HTERT-HM (cell line): Measurements from ENCODE around the gene DUSP28.

DNA sequence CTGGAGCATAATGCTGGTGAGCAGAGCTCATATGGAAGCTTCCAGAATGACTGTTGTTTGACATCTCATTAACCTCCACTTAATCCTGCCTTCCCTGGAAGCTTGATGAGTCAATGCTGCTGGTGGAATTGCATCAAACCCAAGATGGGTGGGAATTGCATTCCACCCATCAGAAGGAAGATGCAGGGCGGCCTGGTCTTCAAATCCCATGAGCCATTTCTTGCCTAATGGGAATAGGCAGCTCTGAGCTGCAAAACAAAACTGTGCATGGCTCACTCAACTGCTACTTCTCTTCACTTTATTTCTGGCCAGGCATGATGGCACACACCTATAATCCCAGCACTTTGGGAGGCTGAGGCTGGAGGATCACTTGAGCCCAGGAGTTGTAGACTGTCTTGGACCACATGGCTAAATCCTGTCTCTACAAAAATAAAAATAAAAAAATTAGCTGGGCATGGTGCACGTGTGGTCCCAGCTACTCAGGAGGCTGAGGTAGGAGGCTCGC is 283.7 kb upstream of the HDAC4 start:
- RRBS, result no CpG with 5 or more reads among the region's 3 CpGs

DNA sequence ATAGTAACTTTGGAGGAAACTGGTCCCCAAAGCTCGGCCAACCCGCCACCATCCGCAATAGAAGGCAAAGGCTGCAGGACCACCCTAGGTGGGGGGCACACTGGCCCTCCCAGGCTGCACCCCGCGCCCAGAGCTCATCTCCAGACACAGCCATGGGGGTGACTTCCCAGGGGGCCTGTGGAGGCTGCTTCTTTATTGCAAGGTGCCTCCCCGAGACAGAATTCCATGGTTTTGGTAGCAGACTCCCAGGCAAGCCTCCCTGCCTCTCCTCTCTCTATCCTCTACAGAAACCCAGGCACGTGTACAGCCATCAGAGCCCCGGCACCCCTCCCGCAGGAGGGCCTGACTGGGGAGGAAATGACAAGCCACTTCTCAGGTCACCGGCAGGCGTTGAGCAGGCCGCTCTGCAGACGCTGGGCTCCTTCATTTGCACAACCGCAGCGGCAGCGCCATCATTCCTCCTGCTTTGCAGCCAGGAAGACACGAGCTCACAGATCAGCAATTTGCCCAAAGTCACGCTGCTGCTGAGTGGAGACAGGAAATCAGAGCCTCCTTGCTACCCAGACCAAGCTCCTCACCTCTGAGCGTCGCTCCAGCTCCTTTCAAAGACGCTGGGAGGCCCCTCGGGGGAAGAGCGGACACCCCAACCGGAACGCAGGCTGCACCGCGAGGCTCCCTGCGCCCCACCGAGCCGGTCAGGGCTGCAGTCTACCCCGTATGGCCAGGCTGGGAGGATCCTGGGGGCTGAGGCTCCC is 80.1 kb downstream of the NDUFA10 start:
- RRBS, result 29% methylated on average over 10 of the region's 31 CpGs

- RRBS, result no CpG with 5 or more reads among the region's 3 CpGs
Measured at GRCh38 chr2:240236929-240237206, 96.4 kb upstream of the OTOS start.

- RRBS, result 4% methylated on average over 8 of the region's 40 CpGs
Measured at GRCh38 chr2:240250793-240252103, 110.8 kb upstream of the OTOS start.

DNA sequence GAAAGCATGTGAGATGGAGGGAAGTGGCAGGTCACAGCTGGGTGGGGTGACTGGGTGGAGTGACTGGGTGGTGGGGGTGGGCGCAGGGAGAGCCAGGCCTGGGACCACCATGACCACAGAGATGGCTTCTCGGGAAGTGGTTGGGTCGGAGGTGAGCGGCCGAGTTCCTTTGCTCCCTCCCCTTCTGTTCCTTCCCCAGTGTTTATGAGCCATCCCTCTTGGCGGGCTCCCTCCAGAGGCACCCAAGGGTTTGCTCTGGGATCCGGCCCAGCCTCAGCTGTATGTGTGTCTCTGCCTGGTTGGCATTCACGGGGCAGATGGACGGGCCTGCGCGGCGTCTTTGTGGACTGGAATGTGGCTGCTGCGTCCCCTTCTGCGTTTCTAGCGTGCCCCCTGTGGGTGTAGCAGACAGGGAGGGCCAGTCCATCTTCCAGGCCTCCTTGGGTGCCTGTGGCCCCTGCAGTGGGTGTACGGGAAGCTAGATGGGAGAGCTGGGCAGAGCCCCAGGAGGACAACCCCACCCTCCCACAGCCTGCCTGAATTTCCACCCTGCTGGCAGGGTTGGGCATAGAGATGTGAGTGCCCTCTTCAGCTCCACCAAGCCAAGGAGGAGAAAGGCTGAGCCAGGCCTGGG is 15.6 kb downstream of the GPC1 start:
- RRBS, result no CpG with 5 or more reads among the region's 16 CpGs

DNA sequence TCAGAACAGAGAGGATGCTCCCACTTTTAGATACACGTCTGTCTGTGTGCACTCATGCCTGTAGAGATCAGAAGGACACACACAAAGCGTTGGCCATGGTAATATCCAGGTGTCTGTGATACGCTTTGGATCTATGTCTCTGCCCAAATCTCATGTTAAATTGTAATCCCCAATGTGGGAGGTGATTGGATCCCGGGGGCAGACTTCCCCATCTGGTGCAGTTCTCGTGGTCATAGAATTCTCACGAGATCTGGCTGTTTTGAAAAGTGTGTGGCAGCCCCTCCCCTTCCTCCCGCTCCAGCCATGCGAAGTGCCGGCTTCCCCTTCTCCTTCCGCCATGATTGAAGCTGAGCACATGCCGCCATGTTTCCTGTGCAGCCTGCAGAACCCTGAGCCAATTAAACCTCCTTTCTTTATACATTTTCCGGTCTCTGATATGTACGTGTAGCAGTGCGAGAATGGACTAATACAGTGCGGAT is 42.4 kb downstream of the GPC1 start:
- RRBS, result 69% methylated on average over 7 of the region's 15 CpGs

DNA sequence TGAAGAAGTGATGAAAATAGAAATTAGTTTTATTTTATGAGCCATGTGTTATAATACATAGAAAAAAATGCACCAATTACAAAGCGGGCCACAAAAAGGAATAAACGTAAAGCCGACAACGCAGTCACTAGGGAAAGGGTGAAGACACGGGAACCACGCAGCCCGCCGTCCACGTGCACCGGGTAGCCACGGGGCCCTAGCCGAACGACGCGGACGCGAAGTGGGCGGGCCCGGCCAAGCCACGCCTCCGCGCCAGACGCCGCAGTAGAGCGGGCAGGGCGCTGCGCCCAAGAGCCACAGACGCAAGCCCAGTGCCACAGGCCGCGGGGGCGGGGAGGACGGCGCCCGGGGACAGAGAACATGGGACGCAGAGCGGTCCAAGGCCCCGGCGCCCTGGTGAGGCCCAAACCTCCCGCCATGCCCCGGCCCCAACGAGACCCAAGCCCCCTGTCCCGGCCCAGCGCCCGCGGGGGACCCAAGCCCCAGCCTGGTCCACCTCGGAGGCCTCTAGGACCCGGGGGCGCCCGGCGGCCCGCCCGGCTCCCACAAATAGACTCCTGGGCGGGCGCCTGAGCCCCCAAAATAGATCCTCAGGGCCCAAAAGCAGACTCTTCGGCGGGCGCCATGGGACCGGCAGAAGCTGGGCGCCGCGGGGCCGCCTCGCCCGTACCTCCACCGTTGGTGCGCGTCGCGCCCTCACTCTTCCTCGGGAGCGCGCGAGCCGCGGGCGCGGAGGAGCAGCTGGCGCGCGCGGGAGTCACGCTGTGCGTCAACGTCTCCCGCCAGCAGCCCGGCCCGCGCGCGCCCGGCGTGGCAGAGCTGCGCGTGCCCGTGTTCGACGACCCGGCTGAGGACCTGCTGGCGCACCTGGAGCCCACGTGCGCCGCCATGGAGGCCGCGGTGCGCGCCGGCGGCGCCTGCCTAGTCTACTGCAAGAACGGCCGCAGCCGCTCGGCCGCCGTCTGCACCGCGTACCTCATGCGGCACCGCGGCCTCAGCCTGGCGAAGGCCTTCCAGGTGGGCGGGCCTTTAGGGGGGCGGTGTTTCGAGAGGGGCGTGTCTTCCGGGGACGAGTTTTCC is at the start of gene DUSP28:
Gene DUSP28, plus strand, starts transcription at position 297 of the 1,080 bp plus-strand sequence.
- RRBS, result 1% methylated on average over 52 of the region's 127 CpGs

GRCh38 chr2:240622468-240623436 is 2.5 kb upstream of the GPR35 start:
- RRBS, result 67% methylated on average over 14 of the region's 52 CpGs

- RRBS, result 46% methylated on average over 11 of the region's 56 CpGs
Measured at GRCh38 chr2:240781783-240782426, 38.1 kb downstream of the KIF1A start.

DNA sequence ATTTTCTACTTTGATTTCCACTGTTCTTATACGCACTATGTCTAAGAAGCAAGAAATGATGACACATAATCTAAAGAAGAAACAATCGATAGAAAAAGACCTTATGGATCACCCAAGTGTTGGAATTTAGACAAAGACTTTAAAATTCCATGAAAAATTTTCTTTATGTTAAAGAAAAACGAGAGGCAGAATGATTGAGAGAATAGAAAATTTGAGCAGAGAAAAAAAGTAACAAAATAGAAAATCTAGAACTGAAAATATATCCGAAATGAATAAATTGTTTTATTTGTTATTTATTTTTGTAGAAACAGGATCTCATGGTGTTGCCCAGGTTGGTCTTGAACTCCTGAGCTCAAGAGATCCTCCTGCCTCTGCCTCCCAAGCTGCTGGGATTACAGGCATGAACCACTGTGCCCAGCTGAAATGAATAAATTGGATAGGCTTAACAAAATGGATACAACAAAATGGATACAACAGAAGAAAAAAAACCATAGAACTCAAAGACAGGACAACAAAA is 46.0 kb downstream of the MTERF4 start:
- RRBS, result no CpG with 5 or more reads among the region's 4 CpGs

DNA sequence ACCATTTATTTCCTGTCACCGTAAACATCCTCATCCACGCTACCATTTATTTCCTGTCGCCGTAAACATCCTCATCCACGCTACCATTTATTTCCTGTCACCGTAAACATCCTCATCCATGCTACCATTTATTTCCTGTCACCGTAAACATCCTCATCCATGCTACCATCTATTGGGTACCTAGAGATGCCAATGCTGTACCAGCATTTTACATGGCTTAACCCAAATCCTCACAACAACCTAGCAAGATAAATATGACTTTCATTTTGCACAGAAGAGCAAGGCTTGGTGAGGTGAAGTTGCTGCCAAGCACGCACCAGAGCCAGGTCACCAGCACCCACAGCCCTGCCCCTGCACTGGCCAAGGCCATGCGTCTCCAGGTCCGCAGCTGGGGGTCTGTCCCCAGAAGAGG is 6.9 kb upstream of the MTERF4 start:
- RRBS, result no CpG with 5 or more reads among the region's 10 CpGs

DNA sequence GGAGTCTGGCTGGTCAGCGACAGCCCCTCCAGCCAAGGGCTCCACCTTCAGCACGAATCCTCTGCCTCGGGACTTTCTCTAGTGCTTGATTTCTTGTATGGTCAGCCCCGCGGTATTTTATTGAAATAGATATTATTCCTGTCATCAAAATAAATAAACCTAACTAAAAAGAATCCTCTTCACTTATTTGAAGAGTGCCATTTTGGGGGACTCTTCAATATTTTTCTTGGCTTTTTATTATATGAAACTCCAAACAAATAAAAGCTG is 9.6 kb upstream of the MTERF4 start:
- RRBS, result no CpG with 5 or more reads among the region's 5 CpGs

GRCh38 chr2:241126280-241127369 is 22.6 kb downstream of the PASK start:
- RRBS, result no CpG with 5 or more reads among the region's 39 CpGs

- RRBS, result 68% methylated on average over 2 of the region's 8 CpGs
Measured at GRCh38 chr2:241354459-241355185, 1.5 kb upstream of the FARP2 start.

GRCh38 chr2:241382660-241383849 is 27.0 kb downstream of the FARP2 start:
- RRBS, result no CpG with 5 or more reads among the region's 17 CpGs

DNA sequence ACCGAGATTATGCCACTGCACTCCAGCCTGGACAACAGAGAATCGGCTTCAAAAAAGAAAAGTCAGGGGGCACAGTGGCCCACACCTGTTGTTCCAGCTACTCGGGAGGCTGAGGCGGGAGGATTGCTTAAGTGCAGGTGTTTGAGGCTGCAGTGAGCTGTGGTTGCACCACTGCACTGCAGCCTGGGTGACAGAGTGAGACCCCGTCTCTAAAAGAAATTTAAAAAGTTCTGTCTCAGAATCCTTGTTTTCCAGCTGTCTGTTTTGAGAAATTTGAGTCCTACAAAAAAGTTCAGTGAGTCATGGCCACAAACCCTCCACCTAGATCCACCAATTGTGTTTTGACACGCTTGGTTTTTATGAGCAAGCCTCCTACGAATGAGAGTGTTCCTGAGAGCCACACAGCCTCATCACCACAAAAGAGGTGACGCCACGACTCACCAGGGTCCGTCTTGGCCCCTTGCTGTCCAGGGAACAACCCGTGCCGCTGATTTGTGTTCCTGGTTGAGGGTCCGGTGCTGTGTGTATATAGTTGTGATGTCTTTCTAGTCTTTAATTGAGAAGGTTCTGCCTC is 21.6 kb downstream of the DTYMK start:
- RRBS, result no CpG with 5 or more reads among the region's 13 CpGs

GRCh38 chr2:241734372-241734535 is 176 bp upstream of the D2HGDH start:
- RRBS, result 2% methylated on average over 10 of the region's 19 CpGs

DNA sequence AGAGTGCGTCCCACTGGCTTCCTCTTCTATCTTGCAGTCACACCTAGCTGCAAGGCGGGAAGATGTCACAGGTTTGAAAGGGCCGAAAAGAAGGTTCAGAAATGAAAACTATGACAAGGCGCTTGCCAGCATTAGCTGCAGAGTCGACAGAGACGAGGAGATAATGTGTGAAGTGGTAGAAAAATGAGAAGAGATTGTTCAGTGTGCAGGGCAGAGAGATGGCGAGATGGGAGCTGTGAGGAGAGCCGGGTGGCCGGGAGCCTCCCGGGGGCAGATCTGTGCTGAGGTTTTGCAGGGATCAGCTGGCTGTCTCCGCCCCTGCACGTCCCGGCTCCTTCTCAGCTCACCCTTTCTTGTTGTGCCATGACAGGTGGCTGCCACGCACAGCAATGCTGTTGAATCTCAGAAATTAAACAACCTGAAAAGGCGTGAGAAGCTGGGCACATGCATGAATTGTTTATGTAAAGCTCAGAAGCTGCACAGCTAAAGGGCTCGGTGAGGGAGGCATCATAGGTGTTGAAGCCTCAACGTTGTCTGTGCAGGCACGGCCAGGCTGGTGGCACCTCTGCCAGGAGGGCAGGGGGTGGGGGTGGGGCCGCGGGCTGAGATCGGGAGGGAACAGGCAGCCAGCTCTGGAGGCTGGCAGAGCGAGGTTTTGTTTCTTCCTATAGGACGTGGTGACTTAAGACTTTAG is 930 bp upstream of the RTP5 start:
- RRBS, result 9% methylated on average over 4 of the region's 23 CpGs

DNA sequence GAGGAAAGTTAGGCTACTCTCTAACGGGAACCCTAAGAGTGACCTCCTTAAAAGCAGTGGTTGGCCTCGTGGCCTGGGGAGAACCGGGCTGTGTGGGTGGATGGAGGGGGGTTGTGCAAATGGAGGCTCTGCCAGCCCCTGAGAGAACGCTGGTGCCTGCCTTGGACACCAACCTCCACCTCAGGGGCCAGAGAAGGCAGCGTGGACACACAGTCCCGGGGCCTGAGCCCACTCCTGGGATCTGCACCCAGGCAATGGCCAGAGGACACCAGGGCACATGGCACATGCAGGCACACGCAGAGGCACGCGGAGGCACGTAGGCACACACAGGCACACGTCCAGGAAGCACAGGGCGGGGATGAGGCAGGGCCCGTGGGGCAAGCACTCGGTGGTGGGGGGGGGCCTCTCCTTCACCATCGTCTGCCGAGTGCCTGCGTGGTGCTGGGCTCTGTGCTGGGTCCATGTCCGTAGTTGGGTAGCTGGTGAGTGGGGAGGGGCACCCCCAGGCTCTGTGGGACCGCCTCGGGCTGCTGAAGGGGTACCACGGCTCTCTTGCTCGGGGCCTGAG is 4.6 kb downstream of the FAM240C start:
- RRBS, result no CpG with 5 or more reads among the region's 22 CpGs

- RRBS, result no CpG with 5 or more reads among the region's 9 CpGs
Measured at GRCh38 chr2:242118595-242119250, 218.5 kb upstream of the FAM240C start.